Aortic smooth muscle cell (primary cell): ENCODE measurements around the genes LIPJ, ANKRD22 and STAMBPL1.

DNA sequence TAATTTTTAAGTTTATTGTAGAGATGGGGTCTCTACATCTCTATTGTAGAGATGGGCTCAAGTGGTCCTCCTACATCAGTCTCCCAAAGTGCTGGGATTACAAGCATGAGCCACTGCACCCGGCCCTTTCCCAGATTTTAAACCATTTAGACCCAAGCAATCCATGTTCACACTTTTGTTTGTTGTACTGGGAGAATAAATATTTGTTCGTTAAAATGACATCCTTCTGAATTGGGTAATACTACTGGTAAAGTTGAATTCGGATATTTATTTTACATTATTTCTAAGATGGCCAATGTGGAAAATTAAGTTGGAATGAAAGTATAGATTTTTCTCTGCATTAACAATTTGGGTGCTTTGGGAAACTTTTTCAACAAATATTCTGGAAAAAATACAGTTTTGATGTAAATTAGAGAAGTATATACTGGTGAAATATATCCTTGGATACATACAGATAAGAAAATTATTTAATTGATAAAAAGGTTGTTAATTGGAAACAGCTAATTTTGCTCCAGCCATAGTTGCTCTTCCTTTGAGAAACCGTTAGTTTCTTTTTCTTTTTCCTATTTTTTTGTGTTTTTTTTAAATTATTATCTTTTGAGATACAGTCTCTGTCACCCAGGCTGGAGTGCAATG, 52.9 kb downstream of the MINPP1 start:
- RRBS = no CpG with 5 or more reads among the region's 4 CpGs

GRCh38 chr10:87635708-87636026, 24.0 kb upstream of the PAPSS2 start:
- RRBS = no CpG with 5 or more reads among the region's 3 CpGs

DNA sequence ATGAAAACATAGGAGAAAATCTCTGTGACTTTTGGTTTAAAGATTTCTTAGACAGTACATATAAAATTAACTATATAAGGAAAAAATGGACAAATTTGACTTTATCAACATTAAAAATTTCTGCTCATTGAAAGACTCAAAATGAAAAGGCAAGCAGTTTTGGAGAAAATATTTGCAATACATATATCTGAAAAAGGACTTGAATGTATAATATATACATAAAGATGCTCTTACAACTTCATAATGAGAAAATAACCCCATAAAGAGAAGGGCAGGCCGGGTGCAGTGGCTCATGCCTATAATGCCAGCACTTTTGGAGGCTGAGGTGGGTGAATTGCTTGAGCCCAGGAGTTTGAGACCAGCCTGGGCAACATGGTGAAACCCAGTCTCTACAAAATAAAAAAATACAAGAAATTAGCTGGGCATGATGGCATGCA, 56.8 kb downstream of the PTEN start:
- RRBS = no CpG with 5 or more reads among the region's 1 CpG

GRCh38 chr10:87926253-87926817, 62.9 kb downstream of the PTEN start:
- RRBS = no CpG with 5 or more reads among the region's 4 CpGs

- RRBS = no CpG with 5 or more reads among the region's 3 CpGs
These were observed 72.6 kb downstream of the PTEN start for GRCh38 chr10:87935750-87936732.

- RRBS = no CpG with 5 or more reads among the region's 4 CpGs
These were observed 204.3 kb downstream of the PTEN start for GRCh38 chr10:88067591-88068307.

- RRBS = no CpG with 5 or more reads among the region's 2 CpGs
These were observed 353.7 kb downstream of the PTEN start for GRCh38 chr10:88217189-88217388.

- RRBS = no CpG with 5 or more reads among the region's 2 CpGs
These were observed 203.5 kb downstream of the RNLS start for GRCh38 chr10:88379591-88379970.

DNA sequence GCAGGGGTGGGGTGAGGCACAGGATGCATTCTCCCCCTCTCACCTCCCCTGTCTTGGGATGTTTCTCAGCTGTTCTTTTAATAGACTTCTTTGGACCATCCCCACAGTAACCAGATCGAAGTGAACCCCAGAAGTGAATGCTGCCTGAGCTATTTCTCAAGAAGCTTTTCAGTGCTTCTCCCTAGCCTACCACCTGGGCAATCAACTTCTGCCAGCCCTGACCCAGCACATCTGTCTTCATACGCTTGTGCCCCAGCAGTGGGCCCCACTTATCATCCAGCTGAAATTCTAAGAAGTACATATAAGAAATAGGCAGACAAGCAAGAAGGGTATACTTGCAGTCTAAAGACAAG, 83.6 kb downstream of the RNLS start:
- RRBS = no CpG with 5 or more reads among the region's 2 CpGs

DNA sequence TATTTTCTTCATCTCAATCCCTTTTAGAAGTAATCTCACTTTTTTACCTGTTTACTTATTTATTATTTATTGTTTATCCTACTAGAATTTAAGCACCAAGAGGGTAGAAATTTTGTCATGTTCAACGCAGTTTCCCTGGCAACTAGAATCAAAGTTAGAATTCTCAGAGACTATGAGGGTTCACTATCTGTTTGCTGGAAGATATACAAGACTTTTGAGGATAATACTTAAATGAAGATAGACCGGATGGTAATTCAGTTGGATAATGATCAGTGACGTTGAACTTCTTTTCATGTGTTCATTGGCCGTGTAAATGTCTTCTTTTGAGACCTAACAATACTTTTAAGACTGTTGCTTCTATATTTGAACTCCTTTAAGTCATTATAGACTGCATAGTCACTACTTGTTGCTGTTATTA, at the start of gene LIPJ:
Gene LIPJ (plus strand): TSS at position 166 of the 418 bp plus-strand sequence.
- RRBS = no CpG with 5 or more reads among the region's 4 CpGs

DNA sequence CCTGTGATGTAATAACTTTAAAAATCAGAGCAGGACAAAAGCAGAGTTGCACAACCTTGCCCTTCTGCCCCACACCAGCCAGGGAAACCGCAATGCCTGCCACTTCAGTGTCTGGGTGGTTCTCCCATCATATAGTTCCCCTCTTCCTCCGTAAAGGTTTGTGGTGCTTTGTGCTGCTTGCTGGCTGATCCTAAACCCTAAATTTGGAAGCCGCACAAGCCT, 9.8 kb upstream of the LIPM start:
- RRBS = no CpG with 5 or more reads among the region's 3 CpGs

GRCh38 chr10:88851496-88852259, at the start of gene ANKRD22:
Gene ANKRD22, minus strand, starts transcription at chr10:88851844.
- RRBS = no CpG with 5 or more reads among the region's 6 CpGs

DNA sequence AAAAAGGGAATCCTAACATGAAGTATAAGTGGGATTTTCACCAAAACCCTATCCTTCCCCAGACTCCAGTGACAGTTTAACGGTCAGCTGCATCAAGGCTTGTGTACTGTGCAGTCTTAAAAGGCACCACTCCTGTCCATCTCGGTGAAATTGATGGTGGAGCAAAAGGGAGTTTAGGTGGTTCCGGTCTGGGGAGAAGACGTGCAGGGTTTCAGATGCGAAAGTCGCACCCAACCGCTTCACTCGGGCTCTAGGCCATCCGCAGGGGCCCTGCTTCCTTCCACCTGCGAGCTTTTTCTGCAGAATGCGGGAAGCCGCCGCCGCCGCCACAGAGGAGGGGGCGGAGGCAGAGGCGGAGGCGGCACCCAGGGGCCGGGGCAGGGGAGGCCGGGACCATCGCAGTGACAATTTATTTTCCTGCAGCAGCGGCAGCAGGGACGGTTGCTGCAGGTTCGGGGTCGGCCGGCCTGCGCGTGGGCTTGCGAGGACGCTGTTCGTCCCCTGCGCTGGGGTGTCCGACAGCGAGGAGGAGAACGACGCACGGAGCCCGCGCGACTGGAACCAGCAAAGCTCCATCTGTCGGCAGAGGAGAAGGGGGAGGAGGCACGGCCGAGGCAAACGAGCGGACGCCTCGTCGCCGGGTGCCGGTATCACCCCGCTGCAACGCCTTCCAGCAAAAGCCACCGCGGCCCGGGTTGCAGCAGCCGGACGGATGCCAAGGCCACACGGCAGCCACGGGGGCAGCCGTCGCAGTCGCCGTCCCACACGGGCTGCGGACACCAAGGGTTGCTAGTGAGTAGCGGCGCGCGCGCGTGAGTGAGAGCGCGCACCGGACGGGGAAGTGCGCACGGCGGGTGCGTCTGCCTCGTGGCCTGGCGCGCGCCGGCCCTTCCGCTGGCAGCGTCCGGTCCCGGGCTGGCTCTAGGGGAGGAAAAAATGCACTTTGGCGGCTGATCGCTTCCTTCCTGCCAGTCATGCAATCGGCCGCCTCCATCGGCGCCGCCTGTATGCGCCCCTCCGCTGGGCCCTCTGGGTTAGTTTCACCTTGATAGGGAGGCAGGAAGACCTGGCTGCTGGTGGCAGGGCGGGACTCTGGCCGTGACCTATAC, at the start of gene STAMBPL1:
Gene STAMBPL1 (plus strand): TSS at position 399 of the 1,109 bp plus-strand sequence.
- RRBS = 1% methylated on average over 23 of the region's 99 CpGs

DNA sequence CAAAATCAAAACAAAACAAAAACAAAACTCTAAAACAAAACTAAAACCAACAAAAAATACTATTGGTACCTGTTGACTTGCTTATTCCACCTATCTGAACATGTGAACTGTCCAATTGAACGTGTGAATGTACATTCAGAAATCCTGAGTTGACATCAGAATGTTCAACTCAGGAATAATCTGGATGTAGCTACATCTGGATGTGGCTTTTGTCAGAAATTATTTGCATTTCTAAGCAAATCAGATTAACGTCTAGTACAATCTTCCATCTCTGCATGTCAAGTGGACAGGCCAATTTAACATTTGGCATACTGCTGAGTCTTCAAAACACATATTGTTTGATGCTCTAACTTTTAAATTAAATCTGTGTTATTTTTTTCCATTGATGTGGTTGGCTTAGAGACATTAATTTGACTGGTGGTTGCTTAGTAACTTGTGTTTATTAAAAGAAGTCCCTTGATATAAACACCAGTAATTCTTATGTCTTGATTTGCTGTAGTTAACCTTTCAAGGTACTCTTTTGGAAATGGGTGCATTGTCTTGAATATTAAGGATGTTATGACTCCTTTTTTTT, 3.4 kb downstream of the STAMBPL1 start:
- RRBS = no CpG with 5 or more reads among the region's 2 CpGs

DNA sequence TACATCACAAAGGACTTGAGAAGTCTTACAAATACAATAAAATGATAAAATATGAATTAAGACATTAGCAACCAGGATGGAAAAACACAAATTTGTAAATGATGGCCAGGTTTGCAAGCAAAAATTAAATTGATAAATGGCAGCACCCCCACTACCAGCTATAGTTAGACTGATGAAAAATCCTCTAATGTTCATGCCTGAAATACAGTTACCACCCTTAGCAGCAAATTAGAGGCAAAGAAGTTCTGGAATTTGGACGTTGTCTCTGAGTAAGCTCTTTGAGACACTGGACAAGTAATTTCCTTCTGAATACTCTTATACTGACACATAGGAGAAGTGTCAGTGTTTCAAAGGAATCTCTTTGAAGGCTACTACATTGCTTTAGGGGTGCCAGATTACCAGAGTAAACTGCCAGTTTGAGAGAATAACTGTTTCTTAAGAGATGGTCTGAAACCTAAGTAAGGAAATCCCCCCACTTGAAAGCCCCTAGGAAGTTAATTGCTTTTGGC, 3.3 kb downstream of the FAS start:
- RRBS = no CpG with 5 or more reads among the region's 1 CpG

- RRBS = no CpG with 5 or more reads among the region's 11 CpGs
These were observed 96.1 kb downstream of the FAS start for GRCh38 chr10:89086409-89087344.

- RRBS = no CpG with 5 or more reads among the region's 15 CpGs
These were observed 4.4 kb downstream of the IFIT2 start for GRCh38 chr10:89306024-89306806.